Caco-2 (cell line): ENCODE results near the genes PRIM2, KHDRBS2, LGSN and PHF3.

- PRO-cap: no peak
- RRBS: no CpG with 5 or more reads among the region's 5 CpGs
Observed at GRCh38 chr6:56619468-56619933, 335.1 kb downstream of the DST start.

GRCh38 chr6:56627169-56627368 lies 327.6 kb downstream of the DST start:
- PRO-cap: no peak
- RRBS: no CpG with 5 or more reads among the region's 2 CpGs

DNA sequence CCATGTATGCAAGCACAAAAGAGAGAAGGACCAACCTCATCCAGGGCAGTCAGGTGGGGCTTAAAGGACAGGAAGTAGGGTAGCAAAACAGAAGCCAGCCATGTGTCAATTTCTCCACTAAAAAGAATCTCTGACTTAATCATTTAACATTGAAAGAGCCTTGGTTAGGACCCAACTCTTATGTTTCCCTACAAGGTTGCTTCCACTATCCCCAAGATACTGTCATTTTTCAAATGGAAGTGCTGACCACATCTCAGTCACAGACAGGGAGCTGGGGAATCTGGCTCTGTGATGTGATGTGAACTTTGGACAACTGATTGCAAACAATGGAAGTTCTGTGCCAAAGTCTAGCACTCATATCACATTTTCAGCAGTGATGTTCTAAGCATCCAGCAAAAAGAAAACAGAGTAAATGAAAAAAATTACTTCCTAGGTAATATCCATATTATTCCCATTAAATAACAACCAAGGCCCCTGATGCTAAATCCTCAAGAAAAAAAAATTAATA lies 214.2 kb downstream of the DST start:
- PRO-cap: no peak

GRCh38 chr6:56839023-56839481 lies 115.6 kb downstream of the DST start:
- PRO-cap: no peak
- RRBS: no CpG with 5 or more reads among the region's 1 CpG

DNA sequence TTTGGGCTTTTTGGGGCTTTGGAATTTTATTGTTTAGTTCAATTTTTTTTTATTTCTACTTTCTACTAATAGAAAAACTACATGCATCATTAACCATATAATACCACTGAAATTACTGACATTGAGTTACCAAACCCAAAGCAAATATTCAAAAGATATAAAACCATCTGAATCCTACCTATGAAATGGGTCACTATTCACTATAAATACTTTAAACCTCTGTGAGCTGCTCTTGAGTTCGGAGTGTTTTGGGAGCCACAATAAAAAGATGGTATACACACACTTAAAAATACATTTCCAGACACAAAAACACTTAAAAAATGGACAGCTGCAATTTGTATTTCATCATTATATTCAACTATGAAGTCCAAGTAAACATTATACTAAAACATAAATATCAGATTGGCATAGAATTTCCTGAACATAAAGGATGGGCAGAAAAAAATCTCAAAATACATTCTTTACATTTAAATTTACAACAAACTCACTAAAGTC lies 112.5 kb downstream of the DST start:
- PRO-cap: no peak
- RRBS: no CpG with 5 or more reads among the region's 1 CpG

- PRO-cap: bidirectional peak, plus-strand start at chr6:57174377, minus-strand start at chr6:57174299
- RRBS: no CpG with 5 or more reads among the region's 5 CpGs
Observed at GRCh38 chr6:57173929-57174678, 2.0 kb downstream of the BAG2 start.

DNA sequence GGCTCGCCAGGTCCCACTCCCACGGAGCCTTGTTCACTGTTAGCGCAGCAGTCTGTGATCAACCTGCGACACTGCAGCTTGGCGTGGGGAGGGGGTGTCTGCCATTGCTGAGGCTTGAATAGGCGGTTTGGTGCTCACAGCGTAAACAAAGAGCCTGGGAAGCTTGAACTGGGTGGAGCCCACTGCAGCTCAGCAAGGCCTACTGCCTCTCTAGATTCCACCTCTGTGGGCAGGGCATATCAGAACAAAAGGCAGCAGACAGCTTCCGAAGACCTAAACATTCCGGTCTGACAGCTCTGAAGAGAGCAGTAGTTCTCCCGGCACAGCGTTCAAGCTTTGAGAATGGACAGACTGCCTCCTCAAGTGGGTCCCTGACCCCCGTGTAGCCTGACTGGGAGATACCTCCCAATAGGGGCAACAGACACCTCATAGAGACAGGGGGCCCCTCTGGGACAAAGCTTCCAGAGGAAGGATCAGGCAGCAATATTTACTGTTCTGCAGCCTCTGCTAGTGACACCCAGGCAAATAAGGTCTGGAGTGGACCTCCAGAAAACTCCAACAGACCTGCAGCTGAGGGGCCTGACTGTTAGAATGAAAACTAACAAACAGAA lies 29.2 kb upstream of the PRIM2 start:
- PRO-cap: unidirectional peak, plus-strand start at position 280 of the sequence
- RRBS: no CpG with 5 or more reads among the region's 12 CpGs

DNA sequence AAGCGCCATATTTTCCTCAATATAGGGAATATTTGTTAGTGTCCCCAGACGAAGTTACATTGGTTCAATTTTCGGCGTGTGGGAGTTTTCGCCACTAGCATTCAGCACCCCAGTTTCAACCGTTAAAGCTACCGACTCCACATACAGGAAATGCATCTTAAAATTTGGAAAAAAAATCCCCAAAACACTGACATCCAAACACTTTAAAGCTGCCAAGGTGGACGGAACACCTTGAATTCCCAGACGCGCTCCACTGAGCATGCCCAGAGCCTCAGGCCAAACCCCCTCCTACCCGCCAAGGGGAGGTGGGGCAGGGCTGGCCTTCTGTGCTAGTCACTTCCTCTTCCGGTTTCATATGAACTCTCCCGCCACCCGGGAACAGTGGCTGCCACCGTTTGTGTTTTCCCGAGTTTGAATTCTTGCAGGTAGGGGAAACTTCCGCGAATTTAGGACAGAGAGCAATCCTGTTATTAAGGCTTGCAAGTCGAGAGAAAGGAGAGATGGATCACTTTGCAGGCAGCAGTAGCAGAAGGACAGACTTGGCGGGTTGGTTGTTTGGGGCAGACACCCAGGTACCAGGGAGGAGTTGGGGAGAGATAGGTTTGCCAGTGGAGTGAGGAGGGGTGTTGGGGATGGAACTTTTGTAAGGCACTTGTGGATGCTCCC lies at the start of gene PRIM2:
TSS of gene PRIM2 (plus strand) at position 354 of the 666 bp plus-strand sequence.
- PRO-cap: bidirectional peak, plus-strand start at position 354 of the sequence, minus-strand start at position 261 of the sequence
- RRBS: no CpG with 5 or more reads among the region's 20 CpGs

DNA sequence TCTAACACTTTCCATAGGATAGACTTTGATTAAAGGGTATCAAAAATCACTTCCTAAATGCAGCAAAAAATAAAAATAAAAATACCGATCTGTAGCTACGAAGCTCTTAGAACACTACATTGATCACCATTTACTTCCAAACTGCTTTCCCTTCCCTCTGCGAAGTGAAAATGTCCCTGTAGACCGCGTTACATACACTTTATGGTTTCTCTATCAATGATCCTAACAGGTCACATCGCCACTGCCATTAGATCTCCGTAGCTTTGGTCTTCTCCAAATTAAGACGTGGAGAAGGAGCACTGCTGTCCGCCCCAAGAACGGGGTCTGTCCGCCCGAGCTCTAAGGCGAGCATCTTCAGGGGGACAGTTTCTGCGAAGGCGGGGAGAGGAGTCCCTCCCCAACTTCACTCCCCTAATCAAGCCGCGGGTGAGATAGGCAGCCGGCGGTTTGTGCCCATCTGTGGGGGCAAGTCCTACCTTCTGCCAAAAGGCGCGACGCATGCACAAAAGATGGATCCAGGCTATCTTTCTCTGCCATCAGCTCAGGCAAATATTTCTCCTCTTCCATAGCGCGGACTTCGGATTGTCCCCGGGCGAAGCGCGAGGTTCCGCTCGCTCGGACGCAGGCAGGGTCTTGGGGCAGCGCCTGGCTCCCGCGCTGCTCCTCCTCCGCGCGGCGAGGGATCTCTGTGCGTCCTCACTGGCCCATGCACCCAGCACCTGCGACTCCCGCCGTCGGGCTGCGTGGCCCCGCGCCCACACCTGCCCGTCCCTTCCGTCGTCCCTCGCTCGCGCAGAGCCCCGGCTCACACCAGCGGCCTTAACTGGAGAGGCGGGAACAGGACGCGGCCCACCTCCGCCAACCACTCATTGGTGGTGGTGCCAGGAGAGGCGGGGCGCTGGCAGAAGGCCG lies at the start of gene KHDRBS2:
TSS of gene KHDRBS2 (minus strand) at position 844 of the 912 bp plus-strand sequence.
- PRO-cap: no peak
- RRBS: no CpG with 5 or more reads among the region's 63 CpGs

DNA sequence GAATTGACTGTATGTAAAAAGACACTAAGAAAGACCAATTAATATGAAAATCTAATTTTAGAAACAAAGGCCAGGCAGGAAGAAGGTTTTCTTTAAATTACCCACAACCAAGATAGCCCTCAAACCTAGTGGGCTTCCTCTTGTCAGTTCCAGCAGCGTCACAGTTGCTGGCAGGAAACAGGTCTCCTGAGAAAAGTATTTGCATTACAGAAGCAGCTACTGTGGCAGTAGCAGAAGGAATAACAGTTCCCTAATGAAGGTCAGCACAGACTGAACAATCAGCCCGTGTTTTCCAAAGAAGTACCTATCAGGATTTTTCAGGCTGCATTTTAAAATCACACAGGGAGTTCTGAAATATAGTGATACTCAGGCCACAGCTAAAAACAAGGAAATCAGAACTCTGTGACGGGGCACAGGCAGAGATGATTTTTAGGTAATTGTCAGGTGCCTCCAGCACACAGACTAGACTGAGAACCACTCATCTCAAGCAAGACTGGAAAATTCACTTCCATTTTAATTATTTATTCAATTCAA lies 230.4 kb upstream of the KHDRBS2 start:
- PRO-cap: no peak
- RRBS: no CpG with 5 or more reads among the region's 3 CpGs

- PRO-cap: no peak
- RRBS: no CpG with 5 or more reads among the region's 3 CpGs
Observed at GRCh38 chr6:63319835-63320207, at the start of gene LGSN. Gene LGSN, minus strand, starts transcription at chr6:63319983.

- PRO-cap: unidirectional peak, plus-strand start at chr6:63478334
- RRBS: no CpG with 5 or more reads among the region's 2 CpGs
Observed at GRCh38 chr6:63478274-63478473, 94.1 kb upstream of the PTP4A1 start.

DNA sequence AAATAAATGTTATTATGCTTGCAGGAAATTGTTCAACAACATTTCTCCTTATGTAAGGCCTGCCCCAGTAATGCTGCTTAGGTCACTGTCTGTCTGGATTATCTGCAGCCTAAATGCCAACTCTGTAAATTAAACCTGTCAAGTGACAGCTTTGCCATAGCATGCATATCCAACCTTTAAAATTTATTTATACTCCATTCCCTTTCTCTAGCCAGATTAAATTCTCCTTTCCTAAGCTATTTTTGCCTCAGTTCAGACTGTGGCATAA lies 7.9 kb upstream of the PTP4A1 start:
- PRO-cap: no peak

DNA sequence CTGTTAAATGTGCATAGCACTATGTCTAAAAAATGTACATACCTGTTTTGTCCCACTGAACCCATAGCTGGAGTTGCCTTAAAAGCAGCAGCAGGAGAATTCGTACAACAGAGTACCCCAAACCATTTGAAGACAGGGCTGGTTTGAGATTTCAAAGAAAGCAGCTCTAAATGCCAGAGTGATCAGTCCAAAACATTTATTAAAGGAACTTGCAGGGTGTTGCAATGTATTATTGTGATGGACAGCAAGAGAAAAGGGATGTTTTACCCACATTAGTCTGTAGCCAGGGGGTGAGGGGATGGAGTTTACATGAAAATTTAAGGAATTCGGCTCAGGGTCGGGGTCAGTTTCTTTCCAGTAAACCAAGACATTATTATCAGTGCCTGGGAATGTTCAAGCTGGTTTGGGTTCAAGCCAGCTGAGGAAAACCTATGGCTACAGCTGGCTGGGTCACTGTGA lies 6.2 kb upstream of the PTP4A1 start:
- PRO-cap: no peak
- RRBS: no CpG with 5 or more reads among the region's 3 CpGs

DNA sequence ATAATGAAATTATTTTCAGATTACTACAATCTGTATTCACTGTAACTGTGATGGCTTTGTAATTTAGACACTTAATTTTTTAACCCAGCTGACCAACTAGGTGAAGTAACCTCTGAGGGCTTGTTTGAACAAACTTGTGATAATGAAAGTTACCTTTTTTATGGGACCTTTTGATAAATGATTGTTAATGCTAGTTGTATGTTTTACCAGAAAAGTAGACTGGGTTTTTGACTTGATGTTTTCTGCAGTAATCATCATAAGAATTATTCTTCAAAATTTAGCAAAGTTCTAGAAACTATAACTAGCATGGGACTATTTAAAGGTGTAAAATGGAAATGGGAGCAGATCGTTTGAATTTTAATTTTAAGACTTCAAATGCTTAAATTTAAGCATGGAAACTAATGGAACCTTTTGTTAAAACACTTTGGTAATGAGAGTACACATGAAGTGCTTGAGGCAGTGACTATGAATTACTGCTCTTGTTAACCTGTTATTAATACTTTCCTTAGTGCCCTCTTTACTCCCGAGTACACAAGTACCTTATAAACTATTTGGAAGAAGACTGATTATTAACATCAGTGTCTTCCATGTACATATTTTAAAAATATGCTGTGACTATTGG lies 2.7 kb downstream of the PTP4A1 start:
- PRO-cap: no peak
- RRBS: no CpG with 5 or more reads among the region's 2 CpGs

DNA sequence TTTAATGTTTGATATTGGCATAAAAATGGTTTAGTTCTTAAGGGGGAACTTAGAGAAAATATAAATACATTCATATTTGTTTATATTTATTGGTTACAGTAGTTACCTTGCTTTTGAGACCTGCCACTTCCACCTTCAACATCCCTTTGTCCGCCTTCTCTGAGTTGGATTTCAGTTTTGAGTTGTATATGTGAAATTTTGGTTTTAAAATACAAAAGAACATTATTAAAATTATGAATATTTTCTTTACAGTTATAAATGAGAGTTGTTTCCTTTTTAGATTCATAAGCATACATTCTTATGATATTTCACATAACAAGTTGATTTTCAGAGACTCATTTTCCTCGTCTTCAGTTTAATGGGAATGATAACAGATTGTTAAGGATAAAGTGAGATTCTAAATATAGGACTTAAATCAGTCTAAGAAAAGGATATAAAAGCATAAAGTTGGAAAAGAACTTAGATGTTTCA lies 3.2 kb downstream of the PTP4A1 start:
- PRO-cap: no peak
- RRBS: no CpG with 5 or more reads among the region's 2 CpGs

GRCh38 chr6:63577820-63578239 lies 5.5 kb downstream of the PTP4A1 start:
- PRO-cap: no peak
- RRBS: no CpG with 5 or more reads among the region's 2 CpGs

GRCh38 chr6:63635550-63636430 lies at the start of gene PHF3:
Gene PHF3, plus strand, starts transcription at chr6:63635802.
- PRO-cap: bidirectional peak, plus-strand start at chr6:63635750, minus-strand start at chr6:63635678; bidirectional peak, plus-strand start at chr6:63636153, minus-strand start at chr6:63636139; bidirectional peak, plus-strand start at chr6:63636361, minus-strand start at chr6:63636458
- RRBS: 2% methylated on average over 25 of the region's 113 CpGs

DNA sequence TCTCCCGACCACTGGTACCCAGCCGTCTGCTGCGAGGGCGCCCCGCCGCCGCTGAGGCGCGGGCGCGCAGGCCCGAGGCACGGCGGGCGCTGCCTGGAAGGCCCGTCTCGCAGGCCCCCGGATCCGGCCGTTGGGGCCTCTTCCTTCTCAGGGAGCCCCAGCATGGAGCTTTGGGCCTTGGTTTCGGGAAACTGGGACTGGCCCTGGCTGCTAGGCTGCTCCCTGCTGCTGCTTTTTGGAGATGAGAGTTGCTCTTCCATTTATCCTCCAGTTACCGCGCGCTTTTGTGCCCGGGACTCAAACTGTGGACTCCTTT lies 787 bp downstream of the PHF3 start:
- PRO-cap: bidirectional peak, plus-strand start outside the sequence, minus-strand start at position 28 of the sequence; bidirectional peak, plus-strand start outside the sequence, minus-strand start at position 172 of the sequence
- RRBS: no CpG with 5 or more reads among the region's 25 CpGs

GRCh38 chr6:63636747-63637069 lies 1.1 kb downstream of the PHF3 start:
- PRO-cap: bidirectional peak, plus-strand start at chr6:63636915, minus-strand start at chr6:63636602
- RRBS: no CpG with 5 or more reads among the region's 14 CpGs